Renal cortical epithelial cell (primary cell): ENCODE measurements around the gene PTGES.

GRCh38 chr9:129619825-129620925 is 726 bp downstream of the C9orf50 start:
- RRBS = 2% methylated on average over 28 of the region's 95 CpGs

DNA sequence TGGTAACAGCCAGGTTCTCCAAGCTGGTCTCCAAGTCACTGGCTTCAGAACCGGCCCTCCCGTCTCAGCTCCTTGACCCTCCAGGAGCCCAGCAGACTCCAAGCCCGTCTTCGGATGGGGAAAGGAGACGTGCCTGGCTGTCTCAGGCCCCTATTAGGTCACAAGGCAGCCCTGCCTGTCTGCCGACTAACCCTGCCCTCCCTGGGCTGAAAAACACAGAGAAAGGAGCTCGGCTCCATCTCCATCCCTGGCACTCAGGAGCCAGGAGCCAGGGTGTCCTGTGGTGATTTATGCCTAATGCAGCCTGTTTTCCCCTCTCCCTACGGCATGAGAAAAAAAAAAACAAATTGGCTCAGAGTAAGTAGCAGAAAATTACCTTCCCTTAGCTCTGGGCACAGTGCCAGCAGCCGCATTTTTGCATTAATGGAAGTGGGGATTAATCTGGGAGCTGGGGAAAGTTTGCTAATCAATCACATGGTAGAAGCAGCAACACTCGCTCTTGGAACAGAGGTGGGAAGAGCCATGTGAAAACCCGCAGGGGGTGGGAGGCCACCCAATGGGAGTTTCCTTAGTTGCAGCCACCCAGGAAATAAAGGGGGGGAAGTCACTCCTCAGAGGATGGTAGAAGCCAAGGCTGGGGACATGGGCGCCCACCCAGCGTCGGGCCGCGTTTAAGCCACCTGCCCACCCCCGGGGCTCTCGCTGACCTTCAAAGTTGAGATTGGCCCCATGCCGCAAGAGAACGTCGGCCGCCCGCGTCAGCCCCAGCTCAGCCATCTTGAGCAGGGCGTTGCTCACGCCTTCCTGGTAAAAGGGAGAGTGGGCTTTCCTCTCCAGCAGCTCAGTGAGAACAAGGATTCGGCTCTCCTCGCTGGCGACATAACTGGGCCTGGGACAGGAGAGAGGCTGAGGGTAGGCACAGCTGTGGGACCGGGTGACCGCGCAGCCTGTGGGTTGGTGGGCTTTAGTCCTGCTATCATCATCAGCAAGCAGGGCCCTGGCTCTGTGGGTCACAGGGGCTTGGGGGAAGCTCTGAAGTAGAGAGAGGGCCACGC is 1.8 kb downstream of the ASB6 start:
- RRBS = no CpG with 5 or more reads among the region's 33 CpGs

GRCh38 chr9:129712263-129713238 is 40.3 kb downstream of the PTGES start:
- RRBS = 71% methylated on average over 7 of the region's 36 CpGs

GRCh38 chr9:129752836-129753407 is at the start of gene PTGES:
Gene PTGES (minus strand): TSS chr9:129753042.
- RRBS = 30% methylated on average over 2 of the region's 19 CpGs

DNA sequence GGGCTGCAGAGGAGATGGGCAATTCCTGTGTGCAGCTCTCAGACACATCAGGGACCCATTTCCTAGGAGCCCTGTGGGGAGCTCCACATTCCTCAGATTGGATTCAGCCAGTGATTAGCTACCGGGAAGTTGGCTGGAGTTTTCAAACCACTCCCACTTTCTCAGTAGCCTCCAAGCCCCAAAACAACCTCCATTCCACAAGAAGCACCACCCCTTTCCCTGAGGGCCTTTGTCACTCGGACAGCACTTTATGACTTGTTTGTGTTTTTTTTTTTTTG is 9.2 kb upstream of the PTGES start:
- RRBS = no CpG with 5 or more reads among the region's 2 CpGs

DNA sequence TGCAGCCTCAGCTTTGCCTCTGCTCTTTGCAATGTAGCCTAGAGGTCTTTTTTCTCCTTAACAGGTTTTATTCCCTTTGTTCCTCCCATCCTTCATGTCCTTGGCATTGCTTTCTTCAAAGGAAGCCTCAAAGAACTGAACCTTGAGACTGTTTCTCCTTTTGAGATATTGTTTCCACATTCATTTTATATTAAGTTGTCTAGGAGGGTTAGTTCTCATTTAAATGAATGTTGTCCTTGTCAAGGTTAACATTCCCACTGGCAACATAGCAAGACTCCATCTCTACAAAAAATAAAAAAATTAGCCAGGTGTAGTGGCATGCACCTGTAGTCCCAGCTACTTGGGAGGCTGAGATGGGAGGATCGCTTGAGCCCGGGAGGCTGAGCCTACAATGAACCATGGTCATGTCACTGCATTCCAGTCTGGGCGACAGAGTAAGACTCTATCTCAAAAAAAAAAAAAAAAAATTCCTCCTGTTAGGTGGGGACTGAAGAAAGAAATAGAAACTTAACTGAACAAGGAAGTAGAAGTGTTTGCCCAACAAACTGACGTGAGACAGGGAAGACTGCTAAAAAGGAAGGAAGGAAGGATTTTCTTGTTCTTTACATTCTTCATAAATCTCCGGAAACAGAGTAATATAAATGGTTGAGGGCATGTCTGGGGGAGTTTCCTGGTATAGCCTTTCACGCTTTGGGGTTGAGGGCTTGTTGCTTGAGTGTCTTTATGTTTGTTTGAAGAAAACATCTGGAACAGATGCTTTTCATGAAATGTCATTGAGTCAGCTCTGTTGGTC is 2.9 kb downstream of the TOR1B start:
- RRBS = no CpG with 5 or more reads among the region's 6 CpGs

GRCh38 chr9:129868795-129869600 is 33.7 kb downstream of the USP20 start:
- RRBS = 95% methylated on average over 7 of the region's 33 CpGs

DNA sequence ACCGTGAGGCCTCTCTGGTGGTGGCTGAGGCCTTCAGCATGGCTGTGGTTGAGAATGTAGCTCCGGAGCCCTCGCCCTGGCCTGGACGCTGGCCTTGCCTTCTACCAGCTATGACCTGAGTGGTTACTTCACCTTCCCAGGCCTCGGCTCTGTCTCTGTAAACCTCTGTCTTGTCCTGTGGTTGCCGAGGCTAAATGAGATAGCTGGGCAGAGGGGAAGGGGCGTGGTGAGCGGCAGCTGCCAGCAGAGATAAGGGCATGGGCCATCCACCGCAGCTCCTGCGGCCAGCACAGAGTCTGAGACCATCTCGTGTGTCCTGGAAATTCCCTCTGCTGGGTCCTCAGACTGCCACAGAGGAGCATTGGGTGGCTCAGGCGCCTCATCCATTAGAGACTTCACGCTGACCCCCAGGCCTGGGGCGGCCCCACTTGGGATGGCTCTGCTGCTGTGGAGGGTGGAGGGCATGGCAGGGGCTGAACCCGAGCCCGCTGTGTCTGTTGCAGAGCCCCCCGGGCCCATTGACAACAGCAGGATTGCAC is 43.9 kb downstream of the USP20 start:
- RRBS = no CpG with 5 or more reads among the region's 17 CpGs

- RRBS = no CpG with 5 or more reads among the region's 6 CpGs
Observed at GRCh38 chr9:129994825-129995465, 48.0 kb downstream of the FNBP1 start.

DNA sequence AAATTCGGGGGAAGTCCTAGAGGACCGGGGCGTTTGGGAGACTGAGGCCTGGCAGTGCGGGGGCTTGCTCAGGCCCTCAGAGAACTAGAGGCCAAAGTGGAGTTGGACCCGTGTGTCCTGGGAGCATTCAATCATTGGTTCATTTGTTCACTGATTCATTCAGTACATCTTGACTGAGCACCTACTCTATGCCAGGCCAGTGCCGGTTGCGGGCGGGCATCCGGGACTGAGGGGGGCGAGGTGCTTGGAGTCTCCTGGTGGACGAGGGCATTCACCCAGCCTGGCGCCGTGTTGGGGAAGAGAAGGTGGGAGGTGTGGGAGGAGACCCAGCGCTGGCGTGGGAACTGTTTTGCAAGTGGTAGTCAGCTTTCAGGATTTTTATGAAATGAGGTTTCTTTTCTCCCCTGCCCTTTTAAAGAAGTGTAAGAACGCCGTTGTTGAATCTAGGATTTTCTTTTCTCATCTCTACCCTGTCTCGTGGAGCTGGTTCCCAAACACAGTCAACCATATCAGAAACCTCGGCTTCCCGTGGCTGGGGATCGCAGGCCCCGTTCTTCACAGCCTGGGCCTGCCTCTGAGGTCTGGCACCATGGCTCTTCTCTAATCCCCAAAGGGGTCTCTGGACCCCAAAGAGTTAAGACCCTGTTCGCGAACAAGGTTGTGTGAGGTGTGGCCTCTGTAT is 37.3 kb downstream of the NCS1 start:
- RRBS = no CpG with 5 or more reads among the region's 24 CpGs

DNA sequence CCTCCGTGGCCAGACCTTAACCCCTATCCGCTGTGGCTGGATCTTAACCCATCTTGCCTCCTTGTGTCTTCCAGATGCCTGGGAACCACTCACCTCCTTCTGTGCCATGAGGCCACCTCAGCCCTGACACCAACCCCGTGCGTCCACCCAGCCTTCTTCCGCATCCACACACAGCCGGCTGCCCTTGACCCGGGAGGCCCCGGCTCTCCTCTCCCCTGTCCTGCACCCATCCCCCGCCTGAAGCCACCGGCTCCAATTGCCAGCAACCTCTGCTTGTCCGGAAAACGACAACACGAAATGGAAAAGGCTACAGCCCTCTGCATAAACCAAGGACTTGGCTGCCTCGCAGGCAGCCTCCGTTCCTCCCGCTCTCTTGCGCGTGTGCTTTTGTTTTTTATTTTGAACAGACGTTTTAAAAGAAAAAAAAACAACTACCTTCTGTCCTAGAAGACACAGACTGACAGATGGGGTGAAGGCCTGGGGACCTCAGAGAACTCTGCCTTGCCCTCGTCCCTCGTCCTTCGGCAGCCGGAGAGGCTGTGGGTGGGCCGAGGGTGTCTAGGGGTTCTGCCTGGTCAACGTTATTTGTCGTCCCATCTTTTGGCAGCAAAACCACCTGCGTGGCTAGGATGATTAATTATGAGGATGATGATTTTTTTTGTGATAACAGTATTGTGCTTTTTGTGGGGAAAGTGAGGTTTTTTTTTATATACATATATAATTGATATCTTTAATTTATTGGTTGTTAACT is 32.5 kb upstream of the HMCN2 start:
- RRBS = 67% methylated on average over 2 of the region's 27 CpGs

DNA sequence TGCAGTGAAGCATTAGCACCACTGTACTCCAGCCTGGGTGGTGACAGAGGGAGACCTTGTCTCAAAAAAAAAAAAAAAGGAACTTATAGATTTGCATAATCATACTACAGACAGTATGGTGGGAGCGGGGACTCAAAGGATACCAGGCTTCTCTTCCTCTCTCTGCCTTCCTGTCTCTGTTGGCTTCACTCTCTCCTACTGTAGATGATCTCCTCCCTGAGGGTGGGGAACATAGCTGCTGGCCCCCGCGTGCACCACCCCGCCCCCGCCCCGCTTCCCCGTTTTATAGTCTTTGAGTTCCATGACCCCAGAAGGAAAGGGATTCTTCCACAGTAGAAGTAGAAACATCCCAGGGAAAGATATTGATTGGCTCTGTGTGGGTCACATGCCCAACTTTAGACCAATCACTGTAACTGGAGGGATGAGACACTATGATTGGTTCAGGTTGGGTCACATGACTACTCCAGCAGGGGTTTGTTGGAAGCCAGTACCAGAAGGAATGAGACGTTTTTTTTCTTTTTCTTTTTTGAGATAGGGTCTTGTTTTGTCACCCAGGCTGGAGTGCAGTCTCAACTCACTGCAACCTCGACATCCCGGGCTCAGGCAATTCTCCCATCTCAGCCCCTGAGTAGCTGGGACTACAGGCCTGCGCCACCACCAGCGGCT is 11.3 kb upstream of the HMCN2 start:
- RRBS = no CpG with 5 or more reads among the region's 12 CpGs

DNA sequence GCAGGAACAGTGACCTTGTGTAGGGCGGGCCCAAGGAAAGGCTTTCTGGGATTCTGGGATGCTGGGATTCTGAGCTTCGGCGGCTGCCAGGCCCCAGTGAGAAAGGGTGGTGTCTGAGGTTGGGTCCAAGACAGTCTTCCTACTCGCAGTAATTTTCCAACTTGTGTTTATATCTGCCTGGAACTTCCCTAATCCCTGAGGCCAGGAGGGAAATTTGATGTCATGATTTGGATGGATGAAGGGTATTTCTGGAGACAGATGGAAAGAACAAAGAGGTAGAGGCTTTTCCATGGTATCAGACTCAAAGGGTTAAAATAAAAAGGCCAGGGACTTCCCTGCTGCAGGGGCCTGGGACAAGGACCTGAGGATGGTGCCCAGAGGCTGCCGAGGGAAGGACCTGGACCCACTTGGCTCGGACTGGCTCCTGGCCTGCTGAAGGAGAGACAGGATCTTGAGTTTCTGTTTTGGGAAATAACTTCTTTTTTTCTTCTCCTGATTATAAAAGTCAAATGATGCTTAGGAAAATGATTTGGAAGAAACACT is 52.5 kb downstream of the HMCN2 start:
- RRBS = no CpG with 5 or more reads among the region's 6 CpGs

- RRBS = 65% methylated on average over 3 of the region's 8 CpGs
Observed at GRCh38 chr9:130414248-130414560, 30.6 kb upstream of the ASS1 start.

DNA sequence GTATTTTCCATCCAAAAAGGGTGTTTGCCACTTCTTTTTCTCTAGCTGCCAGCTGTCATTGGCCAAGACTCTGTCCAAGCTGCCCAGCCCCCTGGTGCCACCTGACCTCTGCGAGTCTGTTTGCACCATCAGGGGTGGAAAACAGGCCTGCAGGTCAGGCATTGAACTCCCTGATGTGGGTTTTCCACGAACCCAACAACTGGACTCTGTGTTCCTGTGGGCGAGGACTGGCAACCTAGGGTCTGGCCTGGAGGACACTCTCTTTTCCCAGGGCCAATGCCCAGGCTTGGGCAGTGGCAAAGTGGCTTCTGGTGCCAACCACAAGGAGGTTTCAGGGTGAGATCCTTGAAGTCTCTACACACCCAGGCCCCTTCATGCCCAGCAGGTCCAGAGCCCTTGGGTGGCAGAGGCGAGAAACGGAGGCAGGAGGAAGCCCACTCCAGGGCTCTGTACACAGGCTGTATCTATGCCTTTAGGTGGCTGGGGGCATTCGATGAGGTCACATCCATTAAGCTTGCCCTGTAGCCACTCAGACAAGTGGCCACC is 6.1 kb upstream of the ASS1 start:
- RRBS = no CpG with 5 or more reads among the region's 6 CpGs

GRCh38 chr9:130494710-130495083 is 49.9 kb downstream of the ASS1 start:
- RRBS = no CpG with 5 or more reads among the region's 12 CpGs

- RRBS = no CpG with 5 or more reads among the region's 3 CpGs
Observed at GRCh38 chr9:130499394-130499654, 54.6 kb downstream of the ASS1 start.

GRCh38 chr9:130535900-130536708 is 43.3 kb upstream of the FUBP3 start:
- RRBS = 3% methylated on average over 4 of the region's 27 CpGs

DNA sequence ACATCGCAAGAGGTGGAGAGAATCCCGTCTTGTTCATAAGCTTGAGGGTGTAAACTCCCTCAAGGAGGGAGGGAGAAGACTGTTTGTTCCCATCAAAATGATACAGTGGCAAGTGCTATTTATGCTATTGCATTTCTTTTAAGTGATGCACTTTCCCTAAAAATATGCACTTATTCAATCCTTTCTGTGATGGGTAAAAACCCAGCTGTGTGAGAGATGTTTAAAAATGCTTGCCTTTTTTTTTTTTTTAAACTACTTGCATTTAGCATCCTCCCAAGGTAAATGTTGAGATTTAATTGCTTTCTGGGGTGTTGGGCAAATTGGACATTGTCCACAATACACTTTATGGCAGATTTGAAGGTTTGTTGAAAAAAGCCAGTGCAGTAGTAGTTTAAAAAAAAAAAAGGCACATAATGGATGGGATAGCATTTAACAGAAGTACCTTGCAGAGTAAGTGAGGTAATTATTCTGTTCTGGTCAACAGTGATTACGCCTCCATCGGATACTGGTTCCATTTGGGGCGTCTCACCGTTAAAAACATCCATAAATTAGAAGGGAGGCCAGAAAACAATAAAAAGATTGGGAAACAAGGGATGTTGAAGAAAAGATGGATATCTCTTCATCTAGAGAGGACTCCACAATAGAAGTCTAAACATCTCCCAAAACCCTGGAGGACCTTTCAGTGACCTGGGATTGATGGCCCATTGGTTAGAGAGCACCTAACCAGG is 32.2 kb downstream of the FUBP3 start:
- RRBS = no CpG with 5 or more reads among the region's 6 CpGs

- RRBS = no CpG with 5 or more reads among the region's 10 CpGs
Observed at GRCh38 chr9:130630550-130630923, 33.9 kb upstream of the PRDM12 start.